ENCODE data around the genes TRIM22, OR52N5, OR52B2, C11orf42, TAF10, DCHS1, OR10A5 and OR2D3.

GRCh38 chr11:5679730-5680257 lies 5.1 kb downstream of the TRIM5 start:
- PRO-cap = no peak

DNA sequence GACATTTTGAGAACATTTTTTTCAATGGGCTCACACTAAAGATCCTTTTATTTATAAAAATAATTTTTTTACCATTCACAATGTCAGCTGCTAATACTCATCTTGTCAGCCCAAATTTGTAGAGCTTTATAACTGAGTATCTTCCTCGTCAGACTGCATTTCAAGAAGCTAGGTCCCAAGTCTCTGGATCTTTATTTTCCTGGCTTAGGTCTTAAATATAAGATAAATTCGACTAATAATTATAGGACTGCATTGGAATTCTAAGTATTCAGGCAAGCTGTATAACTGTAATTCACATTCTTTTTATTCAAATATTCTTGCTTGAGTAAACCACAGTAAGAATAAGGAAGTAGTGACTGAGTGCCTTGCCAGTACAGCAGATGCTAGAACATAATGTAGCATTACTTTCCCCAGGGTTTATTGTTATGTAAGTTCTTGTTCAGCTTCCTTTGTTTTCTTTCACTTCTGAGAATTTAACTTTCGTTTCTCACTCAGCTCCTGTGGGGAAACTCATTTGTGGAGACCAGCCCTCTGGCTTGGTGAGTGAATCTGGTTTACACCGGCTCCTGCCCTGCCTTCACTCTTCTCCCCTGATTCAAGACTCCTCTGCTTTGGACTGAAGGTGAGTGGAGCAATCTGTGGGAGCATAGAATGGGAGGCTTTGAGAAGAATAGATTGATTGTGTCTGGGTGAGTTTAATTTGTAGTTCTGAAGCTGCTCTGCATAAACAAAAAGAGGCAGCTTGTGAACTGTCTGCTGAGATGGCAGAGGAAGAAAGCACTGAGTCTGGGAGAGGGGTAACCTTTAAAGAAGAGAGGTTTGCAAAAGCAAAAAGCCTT lies at the start of gene TRIM22:
Gene TRIM22, plus strand, starts transcription at position 513 of the 839 bp plus-strand sequence.
- PRO-cap = bidirectional peak, plus-strand start at position 514 of the sequence, minus-strand start at position 397 of the sequence

DNA sequence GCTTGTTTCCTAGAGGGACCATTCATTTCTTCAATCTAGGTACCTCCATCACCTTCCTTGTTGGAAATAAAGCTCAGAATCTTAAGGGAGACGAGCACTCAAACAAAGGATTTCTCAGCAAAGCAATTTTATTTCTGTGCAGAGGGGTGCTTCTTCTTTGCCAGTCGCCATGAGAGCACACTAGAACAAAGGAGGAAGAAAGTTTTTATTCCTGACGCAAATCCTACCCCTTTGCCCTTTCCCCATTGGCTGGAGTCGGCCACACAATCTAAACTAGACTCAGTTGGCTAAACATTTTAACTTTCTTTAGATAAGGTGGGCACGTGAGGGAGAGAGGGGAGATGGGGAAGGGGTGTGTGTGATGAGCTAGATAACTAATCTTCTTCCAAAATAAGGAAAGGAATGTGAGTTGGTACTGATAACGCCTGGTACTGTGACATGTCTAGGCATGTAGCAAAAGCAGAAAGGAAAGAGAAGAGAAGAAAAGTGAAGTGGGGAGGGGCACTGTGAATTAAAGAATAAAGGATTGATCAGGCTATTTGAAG lies 599 bp downstream of the TRIM22 start:
- PRO-cap = unidirectional peak, minus-strand start at position 179 of the sequence

DNA sequence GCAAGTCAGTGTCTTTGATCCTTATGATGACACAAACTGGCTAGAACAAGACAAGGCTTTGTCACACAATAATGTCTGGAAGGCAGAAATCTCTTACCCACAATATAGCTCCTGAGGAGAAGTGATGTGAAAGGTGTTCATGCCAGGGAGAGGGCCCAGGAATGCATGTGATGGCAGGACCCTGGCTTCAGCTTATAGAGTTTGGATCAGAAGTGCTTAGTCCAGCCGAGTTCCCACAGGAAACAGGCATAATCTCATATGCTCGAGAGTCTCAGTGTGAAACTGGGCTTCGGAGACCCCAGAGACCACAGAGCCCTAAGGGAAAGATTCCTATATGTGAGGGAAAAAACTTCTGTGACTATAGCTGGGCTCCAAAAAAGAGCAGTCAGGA lies at the start of gene OR52N5:
Gene OR52N5, minus strand, starts transcription at position 158 of the 391 bp plus-strand sequence.
- PRO-cap = no peak

DNA sequence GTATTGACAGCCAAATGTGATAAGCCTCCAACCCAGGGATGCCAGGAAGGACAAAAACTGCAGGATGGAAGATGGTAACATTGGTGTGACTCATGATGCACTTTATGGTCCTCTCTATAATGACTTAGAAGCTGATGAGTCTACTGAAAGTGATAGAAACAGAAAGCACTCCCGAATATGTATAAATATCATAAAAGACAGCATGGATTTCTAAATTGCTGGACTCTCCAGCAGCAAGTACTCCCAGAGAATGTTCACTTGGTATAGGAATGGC lies at the start of gene OR52B2:
Gene OR52B2, minus strand, starts transcription at position 94 of the 274 bp plus-strand sequence.
- PRO-cap = no peak

GRCh38 chr11:6205443-6205655 lies at the start of gene C11orf42:
Gene C11orf42 (plus strand): TSS chr11:6205557.
- PRO-cap = no peak

DNA sequence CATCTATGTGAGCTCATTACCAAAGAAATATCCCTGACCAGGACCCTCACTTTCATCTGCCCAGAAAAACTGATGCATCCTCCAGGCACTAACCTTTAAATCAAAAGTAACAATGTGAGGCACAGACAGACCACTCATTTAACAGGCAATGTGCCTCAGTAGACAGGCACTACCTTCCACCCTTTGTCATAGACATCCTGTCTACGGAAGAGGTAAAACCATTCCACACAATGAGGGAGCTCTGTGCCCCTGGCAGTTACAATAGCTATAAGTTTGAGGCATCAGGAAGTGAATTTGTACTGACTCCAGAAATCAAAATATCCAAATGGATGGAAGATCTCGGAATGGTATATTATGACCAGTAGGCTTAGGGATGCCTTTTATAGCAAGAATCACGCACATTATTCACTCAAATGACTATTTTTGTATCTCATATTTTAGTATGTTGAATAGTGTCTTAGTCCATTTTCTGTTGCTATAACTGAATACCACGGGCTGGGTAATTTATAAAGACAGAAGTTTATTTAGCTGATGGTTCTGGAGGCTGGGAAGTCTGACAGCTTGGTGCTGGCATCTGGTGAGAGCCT lies 6.8 kb upstream of the CAVIN3 start:
- PRO-cap = no peak

- PRO-cap = no peak
These were observed 12.4 kb downstream of the APBB1 start for GRCh38 chr11:6406231-6407081.

GRCh38 chr11:6468874-6469451 lies 4.8 kb downstream of the TRIM3 start:
- PRO-cap = bidirectional peak, plus-strand start at chr11:6469355, minus-strand start at chr11:6469151

DNA sequence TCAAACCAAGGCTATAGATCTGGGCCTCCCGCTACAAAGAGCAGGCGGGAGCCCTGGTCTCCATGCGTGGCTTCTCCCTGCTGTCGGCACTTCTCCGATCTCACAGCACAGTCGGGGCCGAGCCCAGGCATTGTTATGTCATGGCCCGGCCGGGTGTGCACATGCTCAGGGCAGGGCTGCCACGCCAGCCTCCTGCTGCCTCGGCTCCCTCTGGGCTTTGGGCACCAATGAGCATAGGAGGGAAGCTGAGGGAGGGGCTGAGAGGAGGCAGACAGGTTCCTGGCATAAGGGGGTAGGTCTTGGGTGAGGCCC lies 16.7 kb downstream of the RRP8 start:
- PRO-cap = no peak

DNA sequence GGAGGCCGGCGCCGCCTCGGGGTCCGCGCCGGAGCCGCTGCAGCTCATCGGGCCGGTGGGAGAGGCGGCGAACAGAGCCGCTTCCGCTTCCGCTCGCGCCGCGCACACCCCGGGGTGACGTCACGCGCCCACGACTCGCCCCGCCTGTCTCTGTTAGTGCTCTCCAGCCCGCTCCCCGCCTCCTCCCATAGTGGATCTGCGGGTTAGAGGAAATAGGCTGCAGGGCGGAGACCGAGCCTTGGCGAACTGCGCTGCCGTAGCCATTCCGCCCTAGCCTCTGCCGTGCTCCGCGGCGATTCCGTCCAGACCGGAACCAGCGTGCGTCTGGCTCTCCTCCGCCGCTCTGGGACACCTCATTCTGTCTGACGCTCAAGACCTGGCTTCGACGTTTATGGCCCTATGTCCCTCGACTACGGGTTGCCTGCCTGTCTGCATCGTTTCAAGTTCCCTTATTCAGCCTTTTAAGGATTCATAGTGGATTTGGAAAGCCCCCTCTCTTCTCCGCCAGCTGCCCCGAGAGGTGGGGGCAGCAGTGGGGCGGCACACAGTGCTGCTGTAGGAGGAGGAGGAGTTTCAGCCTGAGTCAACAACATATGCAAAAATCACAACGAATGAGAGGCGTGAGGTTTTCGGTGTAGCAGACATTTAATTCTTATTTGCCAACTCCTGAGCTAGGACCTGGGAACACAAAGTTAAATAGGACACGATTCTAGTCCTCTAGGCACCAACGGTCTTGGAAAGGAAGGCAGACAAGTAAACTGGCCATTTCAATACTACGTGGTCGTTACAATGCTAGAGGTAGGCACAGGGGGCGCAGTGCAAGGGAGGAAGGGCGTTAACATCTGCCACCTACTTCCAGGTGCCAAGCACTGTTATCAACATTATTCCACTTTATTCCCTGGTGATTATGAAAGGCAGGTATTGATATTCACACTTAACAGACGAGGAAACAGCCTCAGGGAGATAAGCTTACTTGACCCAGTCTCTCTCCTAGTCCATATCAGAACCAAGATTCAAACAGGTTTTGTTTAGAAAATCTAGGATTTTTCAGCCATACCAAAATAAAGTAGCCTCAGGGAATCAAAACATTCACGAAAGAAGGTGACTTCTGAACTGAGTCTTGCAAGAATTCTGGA lies at the start of gene TAF10:
Gene TAF10, minus strand, starts transcription at position 75 of the 1,136 bp plus-strand sequence.
- PRO-cap = bidirectional peak, plus-strand start at position 188 of the sequence, minus-strand start at position 49 of the sequence

DNA sequence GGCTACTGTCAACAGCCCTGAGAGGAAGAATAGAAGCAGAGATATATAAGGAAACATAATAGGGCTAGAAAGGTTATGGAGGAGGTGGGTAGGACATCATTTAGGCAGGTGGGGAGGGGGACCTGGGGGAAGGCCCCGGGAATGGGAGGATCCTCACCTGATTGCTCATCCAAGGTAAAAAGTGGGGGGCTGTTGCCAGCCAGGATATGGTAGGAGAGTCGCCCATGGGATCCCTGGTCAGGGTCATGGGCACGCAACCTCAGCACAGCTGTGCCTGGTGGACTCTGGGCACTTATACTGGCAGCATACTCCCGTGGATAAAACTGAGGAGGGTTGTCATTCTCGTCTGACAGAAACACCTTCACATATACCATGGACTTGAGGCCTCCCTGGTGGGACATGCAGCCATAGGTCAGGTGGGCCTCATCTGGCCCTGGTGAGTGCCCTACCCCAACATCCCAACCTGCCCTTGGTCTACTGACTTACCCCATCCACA lies 14.5 kb upstream of the TPP1 start:
- PRO-cap = no peak

- PRO-cap = no peak
These were observed at the start of gene DCHS1 for GRCh38 chr11:6655673-6656169. Gene DCHS1 (minus strand): TSS chr11:6655809.

GRCh38 chr11:6695416-6695692 lies 12.2 kb upstream of the MRPL17 start:
- PRO-cap = no peak

GRCh38 chr11:6845248-6845957 lies at the start of gene OR10A5:
Gene OR10A5 (plus strand): TSS chr11:6845683.
- PRO-cap = no peak

- PRO-cap = no peak
These were observed at the start of gene OR2D3 for GRCh38 chr11:6920557-6921289. Gene OR2D3 (plus strand): TSS chr11:6921002.

- PRO-cap = no peak
These were observed 930 bp downstream of the SYT9 start for GRCh38 chr11:7252313-7253355.

DNA sequence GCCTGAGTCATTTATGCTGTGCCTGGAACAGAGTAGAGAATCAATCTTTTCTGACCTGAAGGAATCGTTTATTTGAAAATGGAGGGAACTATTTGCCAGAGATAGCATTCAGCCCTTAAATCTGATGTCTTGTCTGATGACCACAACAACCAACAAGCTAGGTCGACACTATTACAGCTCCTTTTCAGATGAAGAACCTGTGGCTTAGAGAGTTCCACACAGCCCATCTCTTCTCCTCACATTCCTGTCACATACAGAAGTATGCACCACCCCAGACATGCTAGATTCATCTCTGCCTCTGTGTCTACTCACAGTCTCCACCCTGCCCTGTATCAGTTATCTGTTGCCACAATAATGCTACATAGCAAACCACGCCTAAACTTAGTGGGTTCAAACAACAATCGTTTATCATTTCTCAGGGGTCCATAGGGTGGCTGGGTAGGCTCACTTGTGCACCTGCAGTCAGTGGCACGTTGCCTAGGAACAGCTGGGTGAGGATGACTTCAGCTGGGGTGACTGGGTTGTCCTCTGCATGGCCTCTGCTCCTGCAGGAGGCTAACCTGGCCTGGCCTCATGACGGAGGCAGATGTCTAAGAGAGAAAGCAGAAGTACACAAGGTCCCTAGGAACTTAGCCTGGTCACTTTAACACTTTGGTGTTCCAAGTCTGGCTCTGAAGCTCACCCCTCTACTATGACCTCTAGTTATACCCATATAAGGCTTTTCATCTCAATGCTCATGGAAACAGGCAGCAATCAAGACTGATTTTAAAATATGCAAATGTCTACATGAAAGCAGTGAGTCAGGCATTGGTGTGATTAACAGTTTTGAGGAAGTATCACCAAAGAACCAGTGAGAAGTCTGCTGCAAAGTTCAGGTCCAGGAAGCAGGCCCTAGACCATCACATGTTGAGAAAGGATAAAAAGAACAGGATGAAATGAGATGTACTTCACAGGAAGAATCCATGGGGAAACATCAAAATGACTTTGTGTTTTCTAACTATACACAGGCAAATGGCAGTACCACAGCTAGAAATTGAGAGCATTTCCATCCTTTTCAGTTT lies 10.7 kb downstream of the OLFML1 start:
- PRO-cap = no peak

- PRO-cap = no peak
These were observed 2.5 kb upstream of the PPFIBP2 start for GRCh38 chr11:7511277-7511774.

DNA sequence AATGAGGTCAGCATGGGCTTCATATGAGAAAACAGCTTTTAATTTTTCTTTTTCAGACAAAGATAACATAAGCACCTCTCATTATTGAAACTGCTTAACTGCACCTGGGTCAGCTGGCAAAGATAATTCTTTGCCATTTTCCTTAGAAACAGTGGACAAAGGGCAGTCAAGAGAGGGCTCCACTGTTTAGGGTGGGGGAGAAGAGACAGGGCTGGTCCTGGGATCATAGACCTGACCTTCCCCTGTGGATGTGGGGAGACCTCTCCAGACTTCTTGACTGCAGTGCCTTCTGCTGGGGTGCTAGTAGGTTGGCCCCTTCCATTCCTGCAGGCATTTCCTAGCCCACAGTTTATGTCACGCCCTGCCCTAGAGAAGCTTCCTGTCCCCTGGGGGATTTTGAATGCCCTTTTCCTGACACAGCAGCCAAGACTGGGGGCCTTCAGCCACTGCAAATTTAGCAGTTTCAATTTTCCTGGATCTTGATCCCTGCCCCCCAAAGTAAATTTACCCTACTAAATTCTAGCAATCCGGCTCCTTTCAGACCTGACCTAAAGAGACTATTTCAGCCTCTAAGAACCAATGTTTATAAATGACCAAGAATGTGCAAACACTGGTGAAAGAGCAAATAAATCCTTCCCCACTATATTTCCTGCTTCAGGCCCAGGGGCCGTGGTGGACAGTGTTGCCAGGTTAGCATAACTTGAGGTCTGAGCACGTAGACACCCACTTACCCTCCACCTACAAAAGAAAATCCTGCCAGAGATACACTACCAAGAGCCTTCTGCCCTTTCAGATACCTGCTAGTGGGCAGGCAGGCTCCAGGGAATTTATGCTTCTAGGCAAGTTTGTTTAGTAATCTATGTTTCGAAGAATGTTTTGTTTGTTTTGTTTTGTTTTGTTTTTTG lies 58.3 kb downstream of the PPFIBP2 start:
- PRO-cap = no peak